ENCODE measurements around the genes DGKD and UGT1A7.

DNA sequence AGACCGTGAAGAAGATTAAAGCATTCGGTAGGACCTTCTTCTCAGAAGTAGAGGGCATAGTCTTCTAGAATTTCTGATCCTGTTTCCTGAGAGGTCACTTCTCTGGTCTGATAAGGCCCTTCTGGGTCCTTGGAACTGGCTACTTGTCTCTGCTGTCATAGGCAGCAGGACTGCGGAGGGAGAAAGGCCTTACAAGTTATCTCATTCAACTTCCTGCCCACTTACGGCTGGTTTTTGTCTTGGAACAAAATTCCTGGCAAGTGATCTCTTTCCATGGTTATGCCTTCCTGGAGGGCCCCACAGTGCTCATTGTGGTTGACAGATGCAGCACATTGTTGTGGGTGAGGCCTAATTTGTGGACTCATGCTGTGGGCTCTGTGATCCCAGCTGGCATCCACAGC, 21.9 kb downstream of the SAG start:
- RRBS, 2 experiments: no CpG with 5 or more reads among the region's 4 CpGs

DNA sequence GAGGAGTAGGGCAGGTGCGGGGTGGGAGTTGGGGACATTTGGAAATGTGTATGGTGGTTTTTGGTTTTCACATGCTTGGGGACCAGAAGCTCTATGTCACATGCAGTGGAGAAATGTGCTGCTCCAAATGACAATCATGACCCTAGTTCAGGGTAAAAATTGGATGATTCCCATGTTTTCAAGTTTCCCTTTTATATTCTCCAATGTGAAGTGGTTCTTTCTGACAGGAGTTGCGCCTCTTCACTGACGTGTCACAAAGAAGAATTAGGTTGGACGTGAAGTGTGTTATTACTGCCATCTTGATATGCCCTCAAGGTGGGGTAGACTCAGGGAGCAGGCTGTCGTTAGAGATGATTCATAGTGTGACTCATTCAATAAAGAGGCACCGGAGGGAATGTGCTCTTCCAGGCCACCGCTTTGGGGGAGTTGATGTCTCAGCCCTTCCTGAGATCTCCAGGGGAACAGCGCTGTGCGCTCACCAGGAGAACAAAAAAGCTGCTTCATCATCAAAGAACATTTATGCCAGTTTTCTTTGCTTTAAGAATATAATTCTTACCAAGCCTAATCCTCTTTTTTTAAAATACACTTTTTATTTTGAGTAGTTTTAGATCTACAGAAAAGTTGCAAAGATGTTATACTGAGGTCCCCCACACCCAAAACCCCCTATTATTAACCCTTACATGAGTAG, 3.6 kb upstream of the DGKD start:
- RRBS, 2 experiments: no CpG with 5 or more reads among the region's 9 CpGs

- RRBS, 2 experiments: 1 to 2% methylated on average over 49 of the region's 74 CpGs
Observed at GRCh38 chr2:233353987-233354646, at the start of gene DGKD. DGKD (plus strand) TSS chr2:233354494.

GRCh38 chr2:233388068-233388627, 33.9 kb downstream of the DGKD start:
- RRBS, 2 experiments: 97% methylated on average over 5 of the region's 17 CpGs; no CpG with 5 or more reads in 1 of the 2 experiments

- RRBS, 2 experiments: no CpG with 5 or more reads among the region's 16 CpGs
Observed at GRCh38 chr2:233440719-233441333, 86.5 kb downstream of the DGKD start.

DNA sequence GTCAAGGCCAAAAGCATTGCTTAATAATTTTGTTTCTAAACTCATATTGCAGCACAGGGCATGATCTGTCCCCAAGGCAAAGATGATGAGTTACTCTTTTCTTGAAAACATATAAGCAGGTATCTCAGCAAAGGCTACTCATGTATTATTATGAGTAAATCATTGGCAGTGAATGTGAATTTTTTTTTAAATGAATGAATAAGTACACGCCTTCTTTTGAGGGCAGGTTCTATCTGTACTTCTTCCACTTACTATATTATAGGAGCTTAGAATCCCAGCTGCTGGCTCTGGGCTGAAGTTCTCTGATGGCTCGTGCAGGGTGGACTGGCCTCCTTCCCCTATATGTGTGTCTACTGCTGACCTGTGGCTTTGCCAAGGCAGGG, at the start of gene UGT1A7:
TSS of gene UGT1A7 (plus strand) at position 269 of the 383 bp plus-strand sequence.
- RRBS, 2 experiments: no CpG with 5 or more reads among the region's 2 CpGs

GRCh38 chr2:233743514-233744363, 14.9 kb downstream of the UGT1A3 start:
- RRBS, 2 experiments: no CpG with 5 or more reads among the region's 46 CpGs

- RRBS, 2 experiments: no CpG with 5 or more reads among the region's 43 CpGs
Observed at GRCh38 chr2:233754946-233755603, 5.0 kb upstream of the UGT1A1 start.

- RRBS, 2 experiments: no CpG with 5 or more reads among the region's 9 CpGs
Observed at GRCh38 chr2:233760670-233761242, 686 bp downstream of the UGT1A1 start.

DNA sequence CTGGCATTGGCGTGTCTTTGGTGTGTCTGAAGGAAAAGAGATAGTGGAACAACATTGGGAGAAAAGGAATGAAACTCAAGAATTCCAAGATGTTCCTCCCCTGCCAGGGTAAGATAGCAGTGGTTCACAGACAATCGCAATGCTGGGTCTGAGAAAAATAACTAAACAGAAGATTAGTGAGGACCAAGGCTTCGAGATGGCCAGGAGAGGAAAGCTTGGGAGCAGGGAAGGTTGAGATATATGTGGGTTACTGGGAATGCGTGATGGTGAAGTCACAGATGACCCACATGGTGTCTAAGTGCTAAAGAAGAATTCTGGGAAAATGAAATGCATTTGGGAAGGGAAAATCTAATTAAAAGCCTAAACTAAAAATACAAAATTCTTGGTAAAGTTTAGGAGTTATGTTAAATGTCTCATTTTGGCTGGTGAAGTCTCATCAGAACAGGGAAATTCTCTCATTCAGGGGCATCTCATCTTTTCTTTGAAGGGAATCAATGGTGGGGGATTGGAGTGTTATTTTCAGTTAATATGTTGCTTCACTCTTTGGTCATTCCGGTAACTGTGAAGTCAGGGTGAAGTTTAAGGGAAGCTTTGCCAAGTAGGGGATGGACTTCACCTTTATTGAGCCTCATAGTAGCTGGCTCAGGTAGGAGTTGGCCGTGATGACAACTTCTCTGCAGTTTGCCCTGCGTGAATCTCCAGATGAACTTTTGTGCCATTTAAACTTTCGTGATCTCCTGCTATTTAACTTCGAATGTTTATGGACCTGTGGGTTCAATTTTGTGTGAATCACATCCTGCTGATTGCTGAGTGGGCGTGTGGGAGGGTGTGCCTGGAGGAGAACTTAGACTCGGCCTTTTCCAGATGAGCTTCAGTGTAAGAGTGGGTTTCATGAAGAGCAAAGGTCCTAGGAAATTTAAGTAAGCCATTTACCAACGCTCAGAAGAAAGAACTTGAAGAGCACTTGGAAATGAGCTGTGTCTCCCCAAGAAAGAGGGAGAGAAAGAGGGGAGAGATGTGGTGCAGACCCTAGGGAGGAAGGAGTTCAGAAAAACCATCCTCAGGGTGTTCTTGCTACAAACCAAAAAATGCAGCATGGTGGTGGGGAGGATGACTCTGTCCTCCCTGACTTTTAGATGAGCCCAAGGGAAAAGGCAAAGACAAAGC, 4.0 kb downstream of the UGT1A1 start:
- RRBS, 2 experiments: no CpG with 5 or more reads among the region's 12 CpGs

DNA sequence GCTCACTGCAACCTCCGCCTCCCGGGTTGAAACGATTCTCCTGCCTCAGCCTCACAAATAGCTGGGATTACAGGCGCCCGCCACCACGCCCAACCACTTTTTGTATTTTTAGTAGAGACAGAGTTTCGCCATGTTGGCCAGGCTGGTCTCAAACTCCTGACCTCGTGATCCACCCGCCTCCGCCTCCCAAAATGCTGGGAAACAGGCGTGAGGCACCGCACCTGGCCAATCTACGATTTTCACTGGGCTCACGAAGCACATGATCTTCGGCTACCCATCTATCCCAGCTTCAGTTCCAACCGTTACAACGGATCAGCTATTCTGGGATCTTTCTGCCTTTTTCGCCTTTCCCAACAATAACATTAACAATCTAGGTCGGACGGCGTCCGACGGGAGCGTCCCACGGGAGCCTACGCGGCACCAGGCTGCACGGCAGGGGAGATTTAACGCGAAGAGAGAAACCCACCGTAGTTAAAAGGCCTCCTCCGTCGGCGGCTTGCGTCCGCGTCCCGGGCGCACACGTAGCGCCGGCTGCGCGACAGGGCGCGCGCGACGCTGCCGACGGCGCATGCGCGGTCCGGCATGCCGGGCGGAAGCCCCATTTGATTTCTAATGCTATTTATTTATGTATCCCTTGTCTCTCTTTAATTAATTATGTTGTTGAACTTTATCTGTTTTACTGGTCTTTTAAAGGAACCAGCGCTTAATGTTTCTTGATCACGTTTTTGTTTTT, 13.7 kb upstream of the HJURP start:
- RRBS, 2 experiments: 10 to 14% methylated on average over 14 of the region's 59 CpGs

DNA sequence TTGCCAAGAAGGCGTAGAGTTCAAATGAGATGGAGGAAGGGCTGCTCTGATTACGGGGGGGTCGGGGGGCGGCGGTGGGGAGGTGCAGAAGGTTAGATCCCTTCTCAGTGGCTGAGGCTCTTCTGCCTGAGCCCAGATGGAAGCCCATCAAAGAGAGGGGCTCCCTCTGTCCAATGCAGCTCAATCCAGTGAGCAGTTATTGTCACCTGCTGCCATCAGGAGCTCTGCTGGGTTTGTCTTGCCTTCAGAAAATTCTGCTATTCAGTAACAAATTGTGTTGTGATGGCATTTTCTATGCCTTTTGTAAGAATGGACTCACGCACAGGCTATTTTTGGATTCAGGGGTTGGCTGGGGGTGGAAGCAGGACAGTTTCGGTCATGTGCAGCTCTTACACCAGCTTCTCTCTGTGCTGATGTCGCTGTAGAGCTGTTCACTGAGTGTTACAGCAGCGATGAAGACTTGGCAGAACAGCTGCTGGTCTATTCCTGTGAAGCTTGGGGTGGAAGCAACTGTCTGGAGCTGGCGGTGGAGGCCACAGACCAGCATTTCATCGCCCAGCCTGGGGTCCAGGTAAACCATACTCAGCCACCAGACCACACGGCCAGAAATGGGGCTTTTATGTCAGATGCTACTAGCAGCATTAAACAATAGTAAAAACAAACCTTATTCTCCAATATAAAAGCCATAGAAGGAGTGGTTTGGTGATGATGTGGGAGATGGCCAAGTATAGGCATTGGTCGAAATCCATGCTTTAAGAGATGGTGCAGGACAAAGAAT, 49.2 kb downstream of the TRPM8 start:
- RRBS, 2 experiments: no CpG with 5 or more reads among the region's 13 CpGs

- RRBS, 2 experiments: no CpG with 5 or more reads among the region's 7 CpGs
Observed at GRCh38 chr2:234362875-234363693, 133.8 kb downstream of the ARL4C start.

DNA sequence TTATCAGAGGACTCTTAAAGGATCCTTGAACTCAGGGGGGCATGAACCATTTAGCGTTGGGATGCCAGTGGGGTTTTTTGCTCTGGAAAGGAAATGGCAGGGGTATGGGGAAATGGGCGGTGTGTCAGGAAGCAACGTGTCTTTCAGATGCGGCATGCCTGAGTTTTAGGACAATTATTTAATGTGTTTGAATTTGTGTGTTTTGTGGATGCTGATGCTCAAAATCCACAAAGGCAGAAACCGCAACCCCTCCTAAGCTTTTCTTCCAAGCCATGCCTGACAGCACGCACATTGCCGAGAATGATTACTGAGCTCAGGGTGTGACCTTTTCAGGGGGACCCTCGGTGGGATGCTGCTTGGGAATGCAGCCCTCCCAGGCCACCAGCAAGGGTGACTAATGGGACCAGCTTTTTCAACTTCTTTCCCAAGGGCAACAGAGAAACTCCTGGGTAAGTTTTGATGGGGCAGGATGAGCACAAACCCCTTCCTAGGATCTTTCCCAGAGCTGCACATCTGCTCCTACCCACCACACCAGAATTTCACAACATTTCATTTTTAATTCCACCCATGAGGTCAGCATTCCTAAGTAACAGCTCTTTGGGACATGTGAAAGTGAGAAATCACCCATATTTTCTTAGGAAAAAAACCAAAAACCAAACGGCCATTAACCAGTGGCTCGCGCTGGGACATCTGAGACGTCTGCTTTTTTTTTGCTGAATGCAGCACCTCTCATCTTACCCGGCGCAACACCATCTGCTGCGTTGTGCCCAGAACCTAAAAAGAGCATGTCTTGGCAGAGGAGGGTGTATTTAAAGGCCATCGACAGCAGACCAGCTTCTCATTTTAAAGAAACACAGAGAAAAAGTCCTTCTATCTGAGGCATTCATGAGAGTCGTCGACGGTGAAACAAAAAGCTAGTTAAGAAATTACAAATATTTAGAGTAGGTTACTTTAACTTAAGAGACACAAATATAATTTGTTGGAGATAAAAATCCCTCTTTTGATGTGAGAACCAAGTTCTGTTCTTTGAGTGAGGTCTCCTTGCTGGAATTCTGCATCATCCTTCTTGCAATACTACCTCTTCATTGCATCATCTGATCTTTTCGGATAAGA, 119.0 kb downstream of the ARL4C start:
- RRBS, 2 experiments: no CpG with 5 or more reads among the region's 20 CpGs

DNA sequence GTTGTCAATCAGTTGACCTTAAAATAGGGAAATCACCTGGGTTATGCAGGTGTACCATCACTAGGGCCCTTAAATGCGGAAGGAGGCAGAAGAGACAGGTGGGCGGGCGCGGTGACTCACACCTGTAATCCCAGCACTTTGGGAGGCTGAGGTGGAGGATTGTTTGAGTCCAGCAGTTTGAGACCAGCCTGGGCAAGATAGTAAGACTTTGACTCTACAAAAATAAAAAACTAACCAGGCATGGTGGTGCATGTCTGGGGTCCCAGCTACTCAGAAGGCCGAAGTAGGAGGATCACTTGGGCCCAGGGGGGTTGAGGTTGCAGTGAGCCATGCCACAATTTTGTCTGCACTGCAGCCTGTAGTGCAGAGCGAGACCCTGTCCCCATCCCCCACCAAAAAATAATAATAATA, 73.6 kb downstream of the ARL4C start:
- RRBS, 2 experiments: no CpG with 5 or more reads among the region's 6 CpGs

- RRBS, 2 experiments: no CpG with 5 or more reads among the region's 7 CpGs
Observed at GRCh38 chr2:234425831-234426578, 70.9 kb downstream of the ARL4C start.

GRCh38 chr2:234463908-234464630, 32.8 kb downstream of the ARL4C start:
- RRBS, 2 experiments: no CpG with 5 or more reads among the region's 21 CpGs

DNA sequence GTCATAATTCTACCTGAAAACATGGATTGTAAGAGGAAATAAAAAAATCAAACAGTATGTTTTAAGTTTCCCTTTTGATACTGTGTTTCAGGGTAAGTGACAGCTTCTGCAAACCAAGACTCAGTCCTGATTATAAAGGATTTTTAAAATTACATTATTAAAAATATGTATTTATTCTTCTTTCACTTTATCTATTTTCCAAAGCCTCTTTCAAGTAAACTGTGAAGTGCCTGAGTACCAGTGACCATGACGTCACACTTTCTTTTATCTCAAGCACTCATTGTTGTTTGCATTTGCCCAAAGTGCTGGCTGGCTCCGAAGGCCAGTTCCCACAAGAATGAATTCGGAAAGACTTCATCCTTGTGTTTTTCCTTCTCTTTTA, 2.7 kb downstream of the ARL4C start:
- RRBS, 2 experiments: no CpG with 5 or more reads among the region's 3 CpGs

GRCh38 chr2:234633518-234634003, 136.7 kb upstream of the ARL4C start:
- RRBS, 2 experiments: no CpG with 5 or more reads among the region's 5 CpGs

DNA sequence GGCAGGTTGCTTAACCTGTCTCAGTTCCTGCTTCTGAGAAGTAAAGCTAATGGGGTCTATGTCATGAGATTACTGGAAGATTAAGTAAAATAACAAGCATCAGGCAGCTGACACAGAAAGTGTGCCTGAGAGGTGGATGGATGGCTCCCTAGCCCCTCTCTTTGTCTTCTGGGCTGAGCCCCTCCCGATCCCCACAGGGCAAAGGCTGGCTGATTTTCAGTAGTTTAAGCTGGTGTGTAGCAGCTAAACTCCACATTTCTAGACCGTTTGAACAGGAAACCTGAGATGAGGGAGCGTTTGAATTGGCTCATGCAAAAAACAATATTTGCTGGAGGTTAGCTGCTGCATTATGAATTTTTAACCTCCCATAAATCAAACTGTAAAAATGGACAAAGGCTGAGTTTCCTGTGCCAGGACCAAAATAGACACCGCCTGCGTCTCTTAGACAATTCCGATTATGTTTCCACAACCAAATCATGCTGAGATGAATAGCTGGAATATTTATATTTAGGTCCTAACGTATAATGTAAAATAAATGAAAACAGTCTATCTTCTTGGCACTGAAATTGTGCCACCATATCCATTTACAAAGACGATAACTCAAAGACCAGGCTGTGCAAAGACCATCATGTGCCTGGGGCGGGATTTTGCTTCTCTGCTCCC, 194.0 kb upstream of the ARL4C start:
- RRBS, 2 experiments: no CpG with 5 or more reads among the region's 9 CpGs